ENCODE measurements around a stretch of chr10.

DNA sequence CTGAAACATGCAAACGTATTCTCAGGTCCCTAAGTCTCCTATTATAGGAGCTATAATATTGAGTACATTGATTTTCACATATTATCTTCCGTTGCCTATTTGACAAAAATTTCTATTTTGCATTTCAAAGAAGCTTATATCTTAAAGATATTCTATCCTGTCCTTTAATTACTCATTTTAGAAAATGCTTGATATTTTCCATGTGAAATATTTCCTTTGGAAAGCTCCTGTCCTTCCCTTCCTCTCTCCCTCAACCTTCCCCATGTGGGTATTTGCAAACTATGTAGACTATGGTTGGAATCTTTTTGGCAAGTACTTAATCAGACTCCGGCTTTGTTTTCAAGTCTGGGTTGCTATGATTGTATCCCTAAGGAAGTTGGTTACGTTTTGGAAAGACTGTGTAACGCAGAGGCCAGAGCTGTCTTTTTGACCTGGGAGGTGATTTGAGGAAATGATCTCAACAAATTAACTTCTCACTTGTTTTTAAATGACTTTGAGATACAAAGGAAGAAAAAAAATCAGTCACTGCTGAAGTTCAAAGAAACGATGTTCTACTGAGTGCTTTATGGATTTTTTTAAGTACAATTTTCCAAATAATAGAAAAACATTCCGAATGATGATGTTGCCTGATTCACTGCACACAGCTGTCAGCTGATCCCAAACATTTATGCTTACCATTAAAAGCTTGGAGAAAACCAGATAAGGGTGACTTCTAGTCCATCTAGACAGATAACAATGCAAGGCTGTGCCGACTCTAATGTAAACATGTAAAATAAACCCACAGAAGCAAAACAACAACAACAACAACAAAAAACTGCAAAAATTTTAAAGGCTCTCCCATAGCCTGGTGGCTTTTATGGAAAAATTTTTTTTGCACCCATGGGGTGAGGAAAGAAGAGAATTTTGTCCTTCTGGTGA, 145.5 kb upstream of the CELF2 start:
- PRO-cap = bidirectional peak, plus-strand start at position 521 of the sequence, minus-strand start at position 283 of the sequence
- RRBS, 2 experiments = no CpG with 5 or more reads among the region's 8 CpGs

DNA sequence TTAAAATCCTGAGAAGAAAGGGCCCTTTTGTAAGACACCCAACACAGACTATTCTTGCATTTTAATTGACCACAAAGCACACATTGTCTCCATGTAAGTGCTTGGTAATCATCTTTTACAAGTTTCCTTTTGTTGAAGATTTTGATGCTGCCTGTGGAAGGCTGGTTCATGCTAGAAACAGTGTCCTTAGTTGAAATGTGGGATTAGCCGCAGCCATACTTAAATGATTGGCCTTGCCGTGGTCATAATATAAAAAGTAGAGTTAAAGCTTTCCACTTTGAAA, 32.3 kb upstream of the CELF2 start:
- PRO-cap = no peak
- RRBS, 2 experiments = no CpG with 5 or more reads among the region's 2 CpGs

- PRO-cap = no peak
- RRBS, 2 experiments = no CpG with 5 or more reads among the region's 3 CpGs
These were observed 2.3 kb downstream of the CELF2 start for GRCh38 chr10:11020078-11020277.

DNA sequence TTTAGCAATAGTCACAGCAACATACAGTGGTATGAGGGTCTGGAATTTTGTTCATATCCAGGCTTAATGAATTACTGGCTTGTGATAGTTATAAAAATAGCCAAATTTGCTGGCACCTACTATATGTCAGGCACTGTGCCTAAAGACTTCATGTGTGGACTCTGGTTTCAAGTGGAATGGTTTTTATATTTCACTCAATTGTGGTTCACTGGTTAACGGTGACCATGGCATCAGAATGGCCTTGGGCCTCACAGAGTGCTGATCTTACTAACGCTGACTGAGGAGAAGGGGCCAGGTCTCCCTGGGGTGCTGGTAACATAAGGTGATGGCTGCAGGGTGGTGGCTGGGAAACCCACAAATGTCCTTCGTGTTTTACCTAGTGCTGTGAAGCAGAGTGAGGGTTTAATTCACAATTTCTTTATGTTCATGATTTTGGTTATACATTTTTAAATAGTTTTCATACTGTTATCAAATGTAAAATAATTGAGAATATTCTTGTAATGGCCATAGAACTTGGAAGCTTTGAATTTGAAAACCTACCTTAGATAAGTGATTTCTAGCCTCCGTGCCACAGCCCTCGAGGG, 55.9 kb downstream of the CELF2 start:
- PRO-cap = no peak
- RRBS, 2 experiments = no CpG with 5 or more reads among the region's 5 CpGs

- PRO-cap = no peak
- RRBS, 2 experiments = no CpG with 5 or more reads among the region's 14 CpGs
These were observed 71.4 kb downstream of the CELF2 start for GRCh38 chr10:11088805-11089822.

- PRO-cap = no peak
- RRBS, 2 experiments = no CpG with 5 or more reads among the region's 12 CpGs
These were observed 138.9 kb downstream of the CELF2 start for GRCh38 chr10:11156520-11156995.

DNA sequence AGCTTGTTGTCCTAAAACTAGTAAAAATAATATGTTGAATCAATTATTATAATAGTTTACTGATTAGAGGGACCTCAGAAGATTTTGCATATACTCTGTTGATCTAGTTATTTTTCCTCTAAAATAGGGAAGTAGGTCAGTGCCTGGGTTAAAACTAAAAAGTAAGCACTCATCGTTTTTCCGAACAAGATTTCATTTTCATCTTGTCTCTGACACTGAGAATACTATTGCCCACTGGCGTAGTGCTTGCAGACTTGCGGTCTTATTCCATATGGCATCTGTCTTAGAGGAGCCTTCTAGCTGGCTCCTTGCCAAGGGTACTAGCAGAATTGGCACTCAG, 143.3 kb downstream of the CELF2 start:
- PRO-cap = no peak
- RRBS, 2 experiments = no CpG with 5 or more reads among the region's 4 CpGs

GRCh38 chr10:11172264-11173379, 154.9 kb downstream of the CELF2 start:
- PRO-cap = no peak
- RRBS, 2 experiments = no CpG with 5 or more reads among the region's 18 CpGs

DNA sequence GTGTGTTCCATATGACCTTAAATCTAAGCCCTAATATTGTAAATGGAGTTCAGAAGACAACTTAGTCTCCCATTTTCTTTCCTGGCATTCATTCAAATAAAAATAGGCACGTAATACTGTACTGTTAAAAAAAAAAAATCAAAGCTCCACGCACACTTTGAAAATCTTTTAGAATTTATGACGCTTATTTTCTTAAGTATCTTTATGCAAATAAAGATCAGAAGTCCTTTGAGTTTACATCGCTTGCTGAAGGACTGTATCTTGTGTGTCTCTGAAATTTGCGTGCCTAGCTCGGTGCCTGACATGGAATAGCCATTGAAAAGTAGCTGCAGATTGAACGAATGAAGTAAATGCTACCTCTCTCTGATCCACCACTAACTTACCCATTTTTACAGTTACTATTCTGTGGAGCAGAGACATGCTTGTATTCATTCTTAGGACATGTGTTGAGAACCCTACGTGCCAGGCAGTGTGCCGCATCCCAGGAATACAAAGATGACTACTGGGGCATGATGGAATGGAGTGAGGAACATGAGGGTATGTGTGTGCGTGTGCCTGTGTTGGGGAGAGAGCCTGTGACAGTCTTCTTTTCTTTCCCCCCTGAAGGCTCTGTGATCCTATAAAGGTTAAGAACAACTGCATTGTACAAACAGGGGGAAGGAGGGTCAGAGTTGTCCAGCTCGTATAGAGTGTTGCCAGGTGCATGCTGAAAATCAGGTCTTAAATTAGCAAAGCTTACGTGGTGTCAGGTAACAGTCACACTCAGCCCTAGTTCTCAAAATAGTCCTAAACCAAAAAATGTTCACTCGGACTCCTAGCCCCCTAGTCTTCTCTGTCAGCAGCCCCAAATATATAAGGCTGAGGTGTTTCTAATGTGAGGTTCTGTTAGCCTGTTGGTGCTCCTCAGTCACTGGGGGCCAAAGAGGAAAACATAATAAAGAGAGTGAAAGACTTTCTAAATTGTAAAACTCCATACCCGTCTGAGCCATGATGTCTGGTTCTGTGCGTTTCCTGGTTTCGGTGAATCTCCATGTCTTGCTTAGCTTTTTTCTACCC, 161.8 kb downstream of the CELF2 start:
- PRO-cap = no peak
- RRBS, 2 experiments = no CpG with 5 or more reads among the region's 16 CpGs

DNA sequence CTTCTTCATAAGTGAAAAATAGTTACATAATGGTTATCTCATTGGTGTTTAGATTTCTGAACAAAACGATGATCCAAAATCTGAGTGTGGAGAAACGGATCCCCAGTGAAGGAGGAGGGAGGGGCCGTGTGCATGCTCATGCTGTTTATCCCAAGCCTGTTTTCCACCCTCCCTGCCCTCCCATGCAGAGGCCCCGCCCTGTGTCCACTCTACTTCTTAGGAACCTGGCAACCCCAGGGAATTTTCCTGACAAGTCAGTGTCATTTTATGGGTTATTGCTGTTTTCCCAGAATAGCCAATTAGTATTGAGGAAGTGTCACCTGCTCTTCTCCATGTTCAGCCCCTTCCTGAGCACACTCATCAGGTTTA, 174.0 kb downstream of the CELF2 start:
- PRO-cap = no peak
- RRBS, 2 experiments = no CpG with 5 or more reads among the region's 4 CpGs

DNA sequence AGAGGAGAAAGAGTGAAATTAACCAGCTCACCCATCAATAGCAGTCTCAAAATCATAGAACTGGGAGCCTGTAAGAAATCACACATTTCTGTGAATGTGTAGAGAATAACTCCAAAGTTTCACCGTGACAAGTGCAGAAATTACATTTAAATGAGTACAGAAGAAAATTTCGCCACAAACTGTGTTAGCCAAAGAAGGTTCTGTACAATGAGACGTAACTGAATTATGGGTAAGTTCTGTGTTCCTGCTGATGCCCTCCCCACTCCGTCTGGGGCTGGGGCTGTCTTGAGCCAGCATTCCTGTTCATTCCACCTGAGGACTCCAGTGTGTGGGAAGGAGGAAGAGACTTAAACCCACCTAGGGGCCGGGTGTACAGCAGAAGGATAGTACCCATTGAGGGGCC, 175.6 kb downstream of the CELF2 start:
- PRO-cap = no peak
- RRBS, 2 experiments = no CpG with 5 or more reads among the region's 5 CpGs

GRCh38 chr10:11205738-11206384, 188.2 kb downstream of the CELF2 start:
- PRO-cap = no peak
- RRBS, 2 experiments = no CpG with 5 or more reads among the region's 9 CpGs

DNA sequence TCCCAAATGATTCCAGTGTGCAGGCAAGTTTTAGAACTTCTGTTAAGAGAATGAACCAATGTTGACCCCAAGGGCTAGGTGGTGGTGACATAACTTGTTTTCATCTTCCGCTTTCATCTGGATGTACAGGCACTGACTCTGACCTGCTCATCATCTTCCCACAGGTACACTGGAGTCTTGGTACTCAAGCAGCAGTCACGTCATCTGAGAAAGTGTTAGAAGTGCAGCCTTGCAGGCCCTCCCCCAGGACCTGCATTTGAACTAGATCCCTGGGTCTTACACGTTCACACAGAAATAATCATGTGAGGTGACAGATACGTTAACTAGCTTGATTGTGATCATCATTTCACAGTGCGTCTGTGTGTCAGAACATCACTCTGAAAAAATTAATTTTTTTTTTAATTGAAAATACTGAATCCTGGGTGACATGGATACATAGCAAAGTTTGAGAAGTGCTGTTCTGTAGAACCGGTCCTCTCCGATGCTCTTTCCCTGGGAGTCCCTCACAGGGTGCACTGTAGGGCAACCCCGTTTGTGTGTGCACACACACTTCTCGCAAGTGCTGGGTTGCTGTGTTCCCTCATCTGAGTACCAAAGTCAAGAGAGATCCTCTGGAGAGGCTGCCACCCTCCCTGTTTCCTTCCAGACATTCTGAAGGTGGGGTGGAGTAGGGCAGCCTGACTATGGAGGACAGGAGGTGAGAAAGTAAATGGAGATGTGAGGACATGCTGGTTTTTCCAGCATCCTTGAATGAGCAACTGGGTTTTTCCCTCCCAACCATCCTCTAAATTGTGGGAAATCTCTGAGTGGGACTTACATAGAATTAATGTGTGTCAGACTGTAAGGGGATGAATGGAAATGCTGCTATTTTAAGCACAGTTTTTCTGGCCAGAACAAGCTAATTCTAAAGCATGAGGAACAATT, 212.5 kb downstream of the CELF2 start:
- PRO-cap = no peak
- RRBS, 2 experiments = no CpG with 5 or more reads among the region's 9 CpGs

- PRO-cap = no peak
- RRBS, 2 experiments = no CpG with 5 or more reads among the region's 13 CpGs
These were observed 223.1 kb downstream of the CELF2 start for GRCh38 chr10:11240506-11241356.

DNA sequence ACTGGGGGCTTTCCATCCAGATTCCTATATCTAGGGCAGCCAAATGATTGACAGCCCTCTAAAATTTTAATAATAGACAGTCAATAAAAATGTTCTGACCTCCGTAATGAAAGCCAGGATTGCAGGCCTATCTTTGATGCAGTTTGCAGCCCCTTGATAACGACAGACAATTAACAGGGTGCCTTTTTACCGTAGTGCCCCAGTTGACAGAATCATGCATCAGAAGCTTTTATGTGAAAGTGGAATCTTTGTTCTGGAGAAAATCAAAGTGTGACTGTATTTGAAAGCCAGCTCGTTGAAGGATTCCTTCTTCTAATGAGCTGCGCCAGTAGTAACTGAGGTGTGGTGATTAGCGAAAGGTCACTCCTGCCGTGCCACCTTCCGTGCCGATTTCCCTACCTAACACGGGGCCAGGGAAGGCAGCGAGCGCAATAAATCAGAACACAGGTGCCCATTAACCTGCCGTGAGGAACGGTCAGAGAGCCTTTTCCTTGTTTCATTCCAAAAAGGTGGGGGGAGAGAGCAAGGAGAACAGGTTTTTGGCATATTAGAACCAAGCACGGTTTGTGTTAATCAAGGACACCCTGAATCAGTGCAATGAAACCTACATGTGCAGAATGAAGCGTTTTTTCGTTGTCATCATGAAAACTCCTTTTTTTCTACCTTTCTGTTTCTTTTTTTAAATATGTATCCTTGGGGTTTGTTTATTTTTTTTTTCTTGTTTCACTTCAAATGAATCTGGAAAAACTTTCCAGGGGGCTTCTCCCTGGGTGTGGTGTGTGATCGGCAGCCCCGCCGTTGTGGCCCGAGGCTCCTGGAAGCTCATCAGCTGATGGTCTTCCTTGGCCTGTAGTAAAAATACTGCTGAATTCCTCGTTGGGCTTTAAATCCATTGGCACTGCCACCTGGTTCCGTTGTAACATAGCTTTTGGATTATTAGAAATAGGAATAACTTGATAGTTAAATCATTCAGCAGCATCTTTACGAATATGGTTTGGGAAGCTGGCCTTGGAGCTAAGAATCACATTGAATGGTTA, 258.1 kb downstream of the CELF2 start:
- PRO-cap = no peak
- RRBS, 2 experiments = no CpG with 5 or more reads among the region's 24 CpGs

- PRO-cap = no peak
- RRBS, 2 experiments = no CpG with 5 or more reads among the region's 24 CpGs
These were observed 263.5 kb downstream of the CELF2 start for GRCh38 chr10:11280777-11281909.

- PRO-cap = no peak
- RRBS, 2 experiments = 82 to 90% methylated on average over 3 of the region's 14 CpGs
These were observed 279.2 kb downstream of the CELF2 start for GRCh38 chr10:11296477-11297688.

- PRO-cap = no peak
- RRBS, 2 experiments = no CpG with 5 or more reads among the region's 7 CpGs
These were observed 1.0 kb downstream of the USP6NL start for GRCh38 chr10:11610527-11610745.

- PRO-cap = no peak
- RRBS, 2 experiments = no CpG with 5 or more reads among the region's 7 CpGs
These were observed 1.0 kb upstream of the USP6NL start for GRCh38 chr10:11612388-11613010.

- PRO-cap = no peak
- RRBS, 2 experiments = no CpG with 5 or more reads among the region's 4 CpGs
These were observed 44.5 kb upstream of the ECHDC3 start for GRCh38 chr10:11697570-11698190.

Measured in astrocyte (in vitro differentiated cells and primary cell).